SJSA1 (cell line): ENCODE measurements around a stretch of chr5.

DNA sequence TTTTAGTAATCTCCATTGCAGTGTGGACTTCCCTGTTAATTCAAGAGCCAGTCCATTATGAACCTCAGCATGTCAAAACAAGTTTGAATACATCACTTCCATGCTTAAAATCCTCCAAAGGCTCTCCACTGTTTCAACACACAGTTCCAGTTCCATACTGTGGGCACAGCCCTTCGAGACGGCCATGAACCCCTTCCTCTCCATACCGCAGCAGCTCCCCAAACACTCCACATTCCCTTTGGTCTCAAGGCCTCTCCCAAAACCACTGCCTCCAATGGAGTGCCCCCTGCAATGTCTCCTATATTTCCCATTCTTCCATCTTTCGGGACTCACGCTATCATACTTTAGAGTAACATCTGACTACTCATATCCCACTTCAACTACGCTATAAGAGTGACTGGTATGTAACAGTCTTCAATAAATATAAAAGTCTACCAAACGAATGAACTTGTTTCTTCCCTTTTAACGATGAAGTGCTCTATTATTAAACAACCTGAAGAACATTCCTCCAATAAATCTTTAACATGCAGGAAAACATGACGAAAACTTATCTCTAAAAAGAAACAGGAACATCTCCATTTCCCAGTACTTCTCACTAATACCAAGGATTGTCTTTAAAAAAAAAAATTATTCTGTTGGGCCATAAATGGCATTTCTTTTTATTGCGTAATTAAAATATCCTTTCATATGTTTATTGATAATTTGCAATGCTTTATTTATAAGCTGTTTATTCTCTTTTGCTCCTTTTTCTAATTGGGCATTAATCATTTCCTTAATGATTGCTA, 19.2 kb downstream of the LIFR start:
- RAMPAGE, long total RNA, result no peak

DNA sequence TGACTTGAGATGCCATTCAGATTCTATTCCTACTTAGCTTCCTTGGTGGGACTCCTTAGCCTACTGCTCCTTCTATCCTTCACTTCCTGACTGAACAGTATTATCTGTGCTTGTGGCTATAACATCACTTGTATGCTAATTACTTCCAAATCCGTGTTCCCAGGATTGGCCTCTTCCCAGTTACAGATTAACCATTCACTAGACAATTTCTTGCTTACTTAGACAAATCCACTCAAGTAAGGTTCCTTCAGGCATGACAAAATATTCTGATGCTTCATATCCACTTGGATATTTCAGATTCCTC, 18.3 kb downstream of the LIFR start:
- RAMPAGE, long total RNA, result no peak

DNA sequence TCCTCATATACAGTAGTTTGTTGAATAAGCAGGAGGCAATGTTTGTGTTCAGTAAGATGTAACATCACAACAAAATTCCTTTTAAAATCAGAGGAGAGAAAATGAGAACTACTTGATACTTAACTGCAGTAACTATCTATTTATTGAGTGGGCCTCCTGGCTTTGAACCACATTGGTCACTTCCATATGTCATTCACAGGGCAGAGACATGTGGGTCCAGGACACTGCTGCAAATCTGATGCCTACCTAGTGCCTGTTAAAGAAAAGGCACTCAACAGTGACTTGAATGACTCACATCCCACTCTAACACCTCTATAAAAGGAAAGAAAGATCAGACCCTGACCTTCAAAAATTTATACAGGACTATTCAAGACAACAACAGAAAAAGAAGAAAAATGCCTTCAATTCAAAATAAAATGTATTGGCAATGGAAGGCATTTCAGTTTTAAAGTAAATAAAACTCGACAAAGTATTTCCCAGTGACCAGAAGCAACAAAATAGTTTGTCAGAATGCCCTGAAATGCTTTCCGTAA, 8.1 kb downstream of the LIFR start:
- RAMPAGE, long total RNA, result no peak

DNA sequence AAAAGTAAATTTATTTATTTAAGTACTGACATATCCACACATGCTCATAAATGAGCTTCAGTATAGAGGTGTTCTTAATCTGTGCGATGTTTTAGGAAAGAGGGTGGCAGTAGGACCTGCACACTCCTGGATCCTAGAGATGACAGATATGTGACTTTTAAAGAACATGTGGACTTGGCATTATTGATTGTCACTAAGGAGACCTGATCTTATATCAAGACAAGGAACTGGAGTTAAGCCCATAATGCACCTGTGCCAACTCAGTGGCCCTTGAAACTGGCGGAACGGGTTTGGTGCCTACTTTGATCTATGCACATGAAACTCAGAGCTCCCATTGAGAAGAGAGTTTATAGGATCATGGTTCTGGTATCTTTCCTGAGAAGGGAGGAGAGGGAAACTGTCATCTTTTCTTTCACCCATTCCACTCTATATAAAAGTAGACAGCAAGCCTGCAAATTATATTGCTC, 57.7 kb upstream of the LIFR start:
- RAMPAGE, long total RNA, result no peak

DNA sequence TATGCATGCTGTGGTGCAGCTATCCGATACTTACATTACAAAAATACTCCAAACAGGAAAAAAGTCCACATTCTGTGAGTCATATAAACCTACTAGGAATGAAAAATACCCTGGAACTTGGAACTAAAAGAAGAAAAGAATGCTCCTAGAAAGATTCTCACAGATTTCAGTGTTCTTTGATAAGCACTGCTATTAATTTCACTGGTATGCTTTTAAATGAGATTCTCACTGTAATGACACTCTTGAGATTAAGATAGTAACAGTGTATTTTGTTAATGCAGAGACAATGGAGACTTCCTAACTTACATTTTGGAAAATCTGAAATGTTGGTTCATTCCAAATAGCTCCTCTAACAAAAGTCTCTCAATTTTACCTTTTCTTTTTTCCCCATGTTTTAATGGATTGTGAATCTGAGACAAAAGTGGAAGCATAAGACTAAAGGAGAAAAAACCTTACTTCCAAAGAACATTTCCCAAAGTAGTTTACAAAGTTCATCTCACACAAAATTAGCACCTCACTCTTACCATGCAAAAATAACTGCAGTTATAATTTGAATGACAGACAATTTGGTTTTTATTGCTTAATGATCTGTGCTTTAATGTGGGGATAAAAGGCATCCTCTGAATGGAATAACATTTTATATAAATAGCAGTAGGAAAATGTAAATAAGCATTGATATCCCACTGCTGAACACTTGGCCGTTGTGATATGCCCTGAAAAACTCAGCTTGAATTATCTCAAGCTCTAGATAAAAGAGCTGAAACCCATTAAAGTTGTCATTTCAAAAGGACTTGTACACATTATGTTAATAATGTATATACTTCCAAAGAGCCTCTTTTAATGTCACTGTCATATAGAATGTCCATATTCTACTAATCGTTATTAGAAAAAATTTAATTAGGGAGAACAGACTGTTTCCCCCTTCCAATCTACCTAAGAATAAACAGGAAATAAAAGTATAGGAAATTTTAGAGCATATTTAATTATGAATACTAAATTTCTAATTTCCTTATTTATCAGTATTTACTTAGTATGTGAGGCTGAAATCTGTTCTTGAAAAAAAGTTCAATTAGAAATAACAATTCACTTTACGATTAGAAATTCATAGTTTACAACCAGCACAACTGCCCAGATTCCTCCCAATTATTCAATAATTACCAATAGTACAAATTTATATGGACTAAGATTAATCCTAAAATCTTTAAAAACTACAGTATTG, 93.1 kb downstream of the OSMR start:
- RAMPAGE, long total RNA, result no peak

DNA sequence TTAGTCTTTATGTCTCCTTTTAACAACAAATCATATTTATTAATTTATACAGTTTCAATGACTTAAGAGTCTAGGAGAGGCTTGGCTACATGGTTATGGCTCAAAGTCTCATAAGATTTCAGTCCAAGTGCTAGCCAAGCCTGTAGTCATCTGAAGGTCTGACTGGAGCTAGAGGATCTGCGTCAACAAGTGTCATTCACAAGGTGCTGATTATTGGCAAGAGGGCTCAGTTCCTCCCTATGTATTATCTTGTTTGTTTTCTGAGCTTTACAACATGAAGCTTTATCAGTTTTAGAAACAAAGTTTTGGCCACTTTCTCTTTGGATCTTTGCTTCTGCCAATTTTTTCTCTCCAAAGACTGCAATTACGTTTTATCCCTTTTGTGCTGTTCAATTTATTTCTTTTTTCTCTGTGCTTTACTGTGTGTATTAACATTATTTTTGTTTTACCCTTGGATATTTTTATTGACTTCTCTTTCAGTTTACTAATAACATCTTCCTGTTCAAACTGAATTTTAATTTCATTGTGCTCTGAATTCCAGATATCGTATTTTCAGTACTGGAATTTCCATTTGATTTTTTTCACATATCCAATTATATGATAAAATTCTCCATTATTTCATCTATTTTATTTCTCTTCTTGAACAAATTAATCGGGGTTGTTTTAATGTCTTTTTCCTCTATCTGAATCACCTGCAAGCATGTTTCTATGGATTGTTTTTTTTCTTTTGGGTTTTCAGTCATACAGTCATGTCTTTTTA, 94.5 kb downstream of the RICTOR start:
- RAMPAGE, long total RNA, result no peak

- RAMPAGE, long total RNA, result no peak
These were observed 2.9 kb upstream of the RICTOR start for GRCh38 chr5:39076838-39077710.

GRCh38 chr5:39176616-39177606, 42.5 kb downstream of the FYB1 start:
- RAMPAGE, long total RNA, result no peak

DNA sequence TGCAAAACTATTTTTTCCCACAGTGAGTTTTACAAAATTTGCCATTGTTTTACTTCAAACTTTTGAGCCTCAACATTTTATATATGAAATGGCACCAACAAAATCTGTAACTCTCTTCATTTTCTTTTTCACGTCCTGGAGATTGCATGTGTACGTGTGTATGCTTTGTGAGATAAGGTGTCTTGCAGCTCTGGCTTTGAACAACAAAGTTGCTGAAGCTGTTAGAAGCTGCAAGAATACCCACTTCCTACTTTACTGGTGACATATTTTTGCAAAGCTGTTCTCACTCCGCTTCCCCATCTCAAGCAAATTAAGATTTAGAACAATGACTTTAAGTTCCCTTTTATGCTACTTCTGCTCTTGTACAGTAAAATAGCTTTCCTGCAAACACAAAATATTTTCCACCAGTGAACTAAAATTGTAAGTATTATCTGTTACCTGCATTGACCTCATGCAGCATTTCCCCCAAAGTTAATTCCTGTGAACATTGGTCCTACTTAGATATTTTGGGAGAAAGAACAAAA, 41.7 kb downstream of the FYB1 start:
- RAMPAGE, long total RNA, result no peak

GRCh38 chr5:39211570-39212270, 7.6 kb downstream of the FYB1 start:
- RAMPAGE, long total RNA, result no peak

DNA sequence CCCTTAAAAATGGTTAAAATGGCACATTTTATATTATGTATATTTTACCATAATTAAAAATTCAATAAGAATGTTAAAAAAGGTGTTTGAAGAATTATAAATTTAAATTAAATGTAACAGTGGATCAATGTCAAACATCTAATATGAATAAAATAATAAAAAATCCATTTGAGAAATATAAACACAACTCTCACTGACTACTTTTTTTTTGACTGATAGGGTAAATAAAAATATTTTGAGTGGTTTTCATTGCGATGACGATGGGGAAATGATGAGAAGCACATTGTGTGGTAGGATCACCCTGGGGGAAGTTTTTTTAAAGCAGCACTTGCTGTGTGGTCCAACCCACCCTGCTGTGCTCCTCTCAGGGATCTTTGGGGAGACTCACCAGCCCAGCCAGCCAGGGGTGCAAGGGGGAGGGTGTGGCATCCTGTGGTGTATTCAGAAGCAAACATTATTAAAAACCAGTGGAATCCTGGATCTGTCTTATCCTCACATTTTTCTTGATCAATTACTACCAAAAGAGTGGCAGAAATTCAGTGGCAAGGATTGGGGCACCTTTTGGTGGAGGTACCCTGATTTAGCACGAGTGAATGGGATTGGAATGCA, 4.1 kb downstream of the FYB1 start:
- RAMPAGE, long total RNA, result no peak

DNA sequence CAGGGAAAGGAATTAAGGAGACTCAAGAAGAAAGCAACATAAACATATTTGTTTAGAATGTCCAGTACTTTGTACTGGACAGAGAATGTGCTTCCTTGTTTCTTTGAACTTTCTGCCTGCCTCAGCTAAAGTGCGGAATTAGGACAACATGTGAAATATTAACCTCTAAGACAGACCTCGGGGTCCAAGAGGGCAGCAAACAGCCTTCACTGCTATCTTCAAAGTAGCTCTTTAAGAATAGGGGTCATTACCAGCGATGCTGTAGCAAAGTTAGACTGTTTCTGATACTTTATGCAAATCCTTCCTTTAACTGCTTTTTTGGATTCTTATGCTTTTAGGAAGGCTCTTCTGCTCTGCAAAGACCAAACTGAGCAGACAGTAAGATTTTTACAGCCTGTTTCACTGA, 24.0 kb downstream of the DAB2 start:
- RAMPAGE, long total RNA, result no peak

DNA sequence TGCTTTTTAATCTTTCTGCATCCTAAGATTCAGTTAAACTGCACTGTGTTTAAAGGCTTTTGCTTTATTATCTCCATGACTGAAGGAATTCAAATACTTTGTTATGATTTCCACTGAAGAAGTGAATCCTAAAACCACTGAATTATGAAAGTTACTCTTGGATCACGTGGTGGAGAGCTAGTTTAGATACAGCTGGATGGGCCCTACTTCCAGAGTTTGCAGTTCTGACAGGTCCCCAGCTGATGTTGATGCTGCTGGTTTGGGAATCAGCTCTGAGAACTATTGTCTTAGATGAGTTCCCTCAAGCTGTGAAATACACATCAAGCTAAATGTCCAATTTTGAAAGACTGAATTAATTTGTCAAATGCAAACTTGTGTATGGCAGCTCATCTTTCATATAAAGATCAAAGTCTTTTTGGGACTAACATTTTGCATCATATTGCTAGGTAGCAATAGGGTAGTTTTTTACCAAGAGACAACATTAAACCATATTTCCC, 4.9 kb downstream of the DAB2 start:
- RAMPAGE, long total RNA, result no peak

GRCh38 chr5:39437434-39438095, 12.8 kb upstream of the DAB2 start:
- RAMPAGE, long total RNA, result no peak

DNA sequence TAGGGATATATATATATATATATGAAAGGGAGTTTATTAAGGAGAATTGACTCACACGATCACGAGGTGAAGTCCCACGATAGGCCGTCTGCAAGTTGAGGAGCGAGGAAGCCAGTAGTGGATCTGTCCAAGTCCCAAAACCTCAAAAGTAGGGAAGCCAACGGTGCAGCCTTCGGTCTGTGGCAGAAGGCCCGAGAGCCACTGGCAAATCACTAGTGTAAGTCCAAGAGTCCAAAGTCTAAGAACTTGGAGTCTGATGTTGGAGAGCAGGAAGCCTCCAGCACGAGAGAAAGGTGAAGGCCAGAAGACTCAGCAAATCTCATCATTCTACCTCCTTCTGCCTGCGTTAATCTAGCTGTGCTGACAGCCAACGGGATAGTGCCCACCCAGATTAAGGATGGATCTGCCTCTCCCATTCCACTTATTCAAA, 23.8 kb upstream of the DAB2 start:
- RAMPAGE, long total RNA, result no peak

GRCh38 chr5:39525705-39526130, 100.9 kb upstream of the DAB2 start:
- RAMPAGE, long total RNA, result no peak

DNA sequence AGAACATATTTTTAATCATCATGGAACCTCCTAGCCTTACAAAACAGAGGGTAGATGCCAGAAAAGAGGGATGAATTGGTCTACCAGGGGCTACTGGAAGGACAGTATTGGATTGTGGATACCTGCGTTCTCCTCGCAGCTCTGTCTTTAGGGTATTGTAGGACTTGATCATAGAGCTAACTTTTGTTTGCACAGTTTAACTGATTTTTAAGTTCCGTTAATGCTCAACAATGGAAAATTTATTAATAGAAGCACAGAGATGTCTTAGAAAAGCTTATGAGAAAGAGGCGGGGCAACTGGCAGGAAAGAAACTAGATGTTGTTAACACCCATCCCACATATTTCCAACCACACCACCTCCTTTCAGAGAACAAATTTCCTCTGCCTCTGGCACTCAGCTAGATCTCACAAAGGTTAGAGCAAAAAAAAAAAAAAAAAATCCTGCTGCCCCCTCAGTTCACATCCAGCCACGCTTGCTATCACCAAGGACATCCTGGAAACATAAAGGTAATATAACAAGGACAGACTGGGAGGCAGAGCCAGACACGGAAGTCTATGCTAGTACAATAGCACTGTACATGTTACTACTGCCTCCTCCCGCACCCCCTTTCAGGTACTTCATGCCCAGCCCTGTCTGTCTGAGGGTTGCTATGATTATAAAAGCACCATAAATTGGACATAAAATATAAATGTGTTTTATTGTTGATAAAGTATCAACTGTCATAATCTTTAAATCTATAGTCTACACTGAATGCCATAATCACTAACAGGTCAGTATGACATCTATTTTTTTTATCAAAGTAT, 238.0 kb upstream of the PTGER4 start:
- RAMPAGE, long total RNA, result no peak

- RAMPAGE, long total RNA, result no peak
These were observed 194.4 kb upstream of the PTGER4 start for GRCh38 chr5:40485309-40485738.

GRCh38 chr5:40649413-40649818, 30.3 kb upstream of the PTGER4 start:
- RAMPAGE, long total RNA, result no peak

- RAMPAGE, long total RNA, result no peak
These were observed 541 bp downstream of the PTGER4 start for GRCh38 chr5:40680247-40680664.